Airway epithelial cell (primary cell): ENCODE results near the genes RBM24 and TPMT.

- RAMPAGE, long total RNA = no peak
Observed at GRCh38 chr6:16416660-16417079, 178.3 kb downstream of the GMPR start.

DNA sequence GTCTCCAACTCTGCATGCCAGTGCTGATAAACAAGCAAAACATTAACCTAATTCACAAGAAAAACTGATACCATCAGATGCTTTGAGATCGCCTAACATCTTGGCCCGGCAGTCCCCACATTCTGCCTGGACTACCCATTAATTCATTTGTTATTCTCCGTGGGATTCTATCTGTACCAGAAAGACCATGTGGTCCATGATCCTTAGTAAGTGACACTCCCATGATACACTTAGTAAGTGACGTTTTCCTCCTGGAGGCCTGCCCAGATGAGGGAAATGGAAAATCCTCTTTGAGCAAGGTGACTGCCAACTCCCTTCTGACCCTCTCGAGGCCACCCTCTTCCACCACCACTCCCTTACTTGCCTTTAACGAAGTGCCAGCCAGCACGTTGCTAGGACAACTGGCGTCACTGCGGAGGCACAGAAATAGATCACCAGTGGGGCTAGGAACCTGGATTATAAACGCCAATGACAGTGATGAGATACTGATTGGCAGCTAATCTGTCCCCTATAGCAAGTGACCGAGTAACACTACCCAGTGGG is 239.3 kb downstream of the GMPR start:
- RAMPAGE, long total RNA = no peak

DNA sequence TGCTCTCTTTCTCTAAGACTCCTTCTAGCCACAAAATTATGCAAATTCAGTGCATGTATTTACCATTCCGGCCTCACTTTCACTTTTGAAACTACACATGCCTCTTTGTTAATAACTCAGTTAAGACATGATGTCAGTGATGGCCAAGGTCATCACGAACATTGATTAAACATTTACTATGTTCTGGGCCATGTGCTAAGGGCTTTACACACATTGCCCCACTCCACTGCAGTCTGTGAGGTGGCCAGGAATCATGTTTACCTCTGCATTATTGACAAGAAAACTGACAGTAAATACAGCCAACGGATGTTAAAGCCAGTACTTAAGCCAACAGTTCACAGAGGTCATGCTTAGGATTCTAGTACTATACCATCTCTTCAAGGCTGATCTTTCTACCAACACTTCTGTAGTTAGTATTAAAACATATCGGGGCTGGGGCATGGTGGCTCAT is 174.9 kb downstream of the ATXN1 start:
- RAMPAGE, long total RNA = no peak

DNA sequence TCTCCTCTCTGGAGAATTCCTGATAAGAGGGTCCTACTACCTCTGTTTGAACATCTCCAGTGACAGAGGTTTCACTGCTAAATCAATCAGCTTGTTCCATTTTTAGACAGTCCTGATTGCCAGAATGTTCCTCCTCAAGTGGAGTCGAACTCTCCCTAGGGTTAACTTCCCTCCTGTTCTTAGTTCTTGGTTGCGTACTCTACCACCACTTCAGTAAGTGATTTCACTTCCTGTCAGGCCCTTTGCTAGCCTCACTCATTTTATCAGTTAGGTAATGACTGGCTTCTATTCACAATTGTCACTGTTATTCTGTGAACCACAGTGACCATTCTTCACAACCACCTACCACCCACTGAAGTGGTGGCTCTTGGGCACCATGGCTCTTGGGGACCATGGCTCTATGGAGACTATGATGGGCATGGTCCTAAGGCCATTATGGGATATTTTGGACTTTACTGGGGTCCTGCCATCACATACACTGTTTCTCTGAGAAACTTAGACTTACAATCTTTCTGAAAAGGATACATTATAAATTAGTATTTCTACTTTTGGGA is 66.5 kb downstream of the ATXN1 start:
- RAMPAGE, long total RNA = no peak

DNA sequence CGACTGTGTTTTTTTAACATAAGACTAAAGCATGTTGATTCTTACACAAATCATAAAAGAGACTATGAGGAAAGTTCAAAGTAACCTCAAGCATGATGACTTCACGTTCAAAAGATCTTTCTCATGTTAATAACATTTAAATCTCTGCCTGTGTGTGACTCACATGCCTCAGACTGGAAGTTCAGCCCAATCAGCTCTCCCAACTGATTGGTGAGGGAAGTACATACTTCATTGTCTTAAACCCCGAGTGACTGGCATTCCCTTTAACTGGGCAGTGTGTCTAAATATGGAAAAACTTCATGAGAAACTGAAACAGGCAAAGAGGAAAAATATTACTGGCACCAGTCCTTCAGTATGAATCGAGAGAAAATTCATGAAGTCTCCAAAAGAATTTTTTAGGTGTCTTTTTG is 37.3 kb downstream of the ATXN1 start:
- RAMPAGE, long total RNA = no peak

DNA sequence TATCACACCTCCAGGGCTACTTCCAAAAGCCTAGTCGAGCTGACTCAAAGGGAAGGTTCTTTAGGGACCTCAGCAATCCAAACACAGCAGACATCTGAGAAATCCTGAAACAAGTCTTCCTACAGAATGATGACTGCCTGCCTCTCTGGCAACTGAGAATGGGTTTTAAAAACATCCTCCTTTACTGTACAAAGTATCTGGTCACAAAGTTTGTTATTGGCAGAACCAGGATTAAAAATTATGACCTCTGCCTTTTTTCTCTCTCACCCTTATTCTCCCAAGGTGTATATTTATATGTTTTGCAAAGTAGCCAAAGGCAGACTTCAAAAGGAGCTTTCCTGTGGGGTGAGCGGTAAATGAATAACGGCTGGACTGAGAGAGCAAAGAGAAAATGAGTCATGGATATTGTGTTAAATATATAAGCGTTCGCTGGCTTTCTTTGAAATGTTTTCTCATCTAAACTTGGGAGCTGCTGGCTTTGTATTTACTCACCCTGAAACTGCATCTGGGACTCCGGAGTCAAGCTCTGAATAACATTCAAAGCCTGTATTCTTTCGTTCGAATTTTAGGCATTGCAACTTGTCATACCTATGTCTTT is 32.2 kb downstream of the ATXN1 start:
- RAMPAGE, long total RNA = no peak

DNA sequence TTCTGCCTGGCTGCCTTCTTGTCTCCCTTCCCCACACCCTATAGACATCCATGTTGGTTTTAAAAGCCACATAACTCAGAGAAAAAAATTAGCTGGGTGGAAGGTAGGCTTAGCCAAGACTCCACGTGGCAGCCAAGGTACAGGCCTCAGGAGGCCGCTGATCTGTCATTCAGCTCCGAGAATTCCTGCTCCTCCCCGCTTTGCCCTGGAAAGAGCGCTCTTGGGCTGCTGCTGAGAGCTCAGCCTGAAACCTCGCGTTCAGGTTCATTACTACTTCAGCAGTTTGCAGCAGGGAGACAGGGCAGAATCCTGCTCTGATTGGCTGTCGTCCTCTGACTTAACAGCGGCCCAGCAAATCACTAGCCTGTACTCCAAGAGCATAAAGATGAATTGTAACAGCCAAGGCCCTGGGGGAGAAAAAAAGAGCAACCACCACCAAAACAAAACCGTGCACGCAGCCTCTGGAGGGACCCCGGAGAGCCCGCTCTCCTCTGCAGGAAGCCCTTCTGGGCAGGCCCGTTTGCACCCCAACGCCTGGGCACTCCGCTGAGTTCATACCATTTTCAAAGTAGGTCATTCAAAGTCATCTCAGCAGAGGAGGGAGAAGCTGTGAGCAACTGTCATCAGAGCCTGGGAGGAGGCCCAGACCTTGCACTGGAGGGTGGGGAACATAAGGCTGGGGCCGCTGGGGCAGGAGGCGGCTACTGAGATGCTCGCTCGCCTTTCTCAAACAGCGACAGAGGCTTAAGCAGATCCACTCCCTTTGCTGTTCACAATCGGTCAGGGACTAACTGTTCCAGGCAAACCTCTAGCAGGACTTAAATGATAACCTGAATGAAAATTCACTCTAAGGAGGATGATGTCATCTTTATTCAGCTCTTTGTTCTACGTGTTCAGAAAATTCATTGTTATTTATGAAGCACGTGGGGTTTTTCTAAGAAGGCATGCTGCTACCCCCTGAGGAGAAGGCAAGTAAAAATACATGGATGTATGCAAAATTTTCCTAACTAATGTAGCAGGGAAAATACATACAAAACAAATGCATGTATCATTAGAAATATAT is 42.3 kb upstream of the ATXN1 start:
- RAMPAGE, long total RNA = no peak

DNA sequence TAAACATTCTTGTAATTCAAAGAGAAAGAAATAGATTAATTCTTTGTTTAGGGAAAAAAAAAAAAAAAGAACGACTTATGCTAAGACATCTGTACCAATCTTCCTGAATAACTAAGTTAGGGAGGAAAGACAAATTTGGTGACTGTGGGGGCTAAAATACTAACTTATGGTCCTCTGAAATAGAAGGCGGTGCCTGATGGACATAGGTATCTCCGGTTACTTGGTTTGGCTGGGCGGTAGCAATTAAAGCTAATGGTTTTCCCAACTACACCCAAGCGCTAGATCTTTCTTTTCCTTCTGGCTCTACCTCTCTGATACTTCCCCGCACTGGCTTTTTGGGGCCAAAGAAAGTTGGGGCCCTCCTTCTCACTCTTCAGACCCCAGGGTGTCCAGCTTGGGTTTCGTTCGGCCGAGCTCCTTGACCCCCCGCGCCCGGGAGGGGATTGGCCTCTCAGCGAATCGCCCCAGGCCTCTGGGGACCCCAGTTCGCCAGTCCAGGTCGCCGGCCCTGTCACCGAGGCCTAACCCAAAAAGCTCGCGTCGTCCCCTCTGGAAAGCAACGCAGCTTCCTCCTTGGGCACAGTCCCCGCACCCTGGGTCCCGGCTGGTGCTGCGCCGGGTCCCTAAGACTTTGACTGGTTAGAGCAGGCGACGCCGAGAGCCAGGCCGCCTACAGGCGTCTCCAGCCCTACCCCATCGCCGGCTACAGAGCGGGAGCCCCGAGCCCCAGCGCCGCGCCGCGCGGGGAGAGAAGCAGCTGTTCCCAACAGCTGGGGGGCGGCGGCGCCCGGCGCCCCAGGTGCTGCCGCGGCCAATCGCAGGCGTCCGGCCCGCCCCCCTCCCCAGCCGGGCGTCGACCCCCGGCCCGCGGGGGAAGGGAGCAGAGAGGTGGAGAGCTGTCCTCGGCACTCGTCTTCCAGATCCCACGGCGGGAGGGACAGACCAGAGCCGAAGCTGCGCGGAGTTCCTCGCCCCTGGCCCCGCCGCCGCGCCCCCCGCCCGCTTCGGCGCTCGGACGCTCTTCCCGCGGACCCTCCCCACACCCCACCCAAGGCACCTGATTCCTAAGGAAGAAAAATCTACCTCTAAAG is 709 bp upstream of the RBM24 start:
- RAMPAGE, long total RNA = no peak

DNA sequence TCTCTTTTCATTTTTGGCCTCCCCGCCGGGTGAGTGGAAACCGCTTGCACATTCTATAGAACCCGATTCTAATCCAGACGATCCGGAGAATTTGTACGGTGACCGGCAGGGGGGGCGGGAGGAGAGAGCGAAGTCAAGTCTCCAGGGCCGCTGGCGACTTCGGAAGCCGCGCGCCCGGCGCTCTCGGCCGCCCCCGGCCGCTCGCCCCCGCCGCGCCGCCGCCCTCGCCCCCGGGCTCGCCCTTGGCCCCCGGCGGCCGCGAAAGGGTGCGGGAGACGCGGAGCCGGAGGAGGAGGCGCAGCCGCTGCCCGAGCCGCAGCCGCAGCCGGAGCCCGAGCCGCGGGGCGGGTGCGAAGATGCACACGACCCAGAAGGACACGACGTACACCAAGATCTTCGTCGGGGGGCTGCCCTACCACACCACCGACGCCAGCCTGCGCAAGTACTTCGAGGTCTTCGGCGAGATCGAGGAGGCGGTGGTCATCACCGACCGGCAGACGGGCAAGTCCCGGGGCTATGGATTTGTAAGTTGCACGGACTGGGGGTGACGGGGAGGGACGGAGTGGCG is at the start of gene RBM24:
TSS of gene RBM24 (plus strand) at position 136 of the 568 bp plus-strand sequence.
- RAMPAGE, long total RNA = no peak

DNA sequence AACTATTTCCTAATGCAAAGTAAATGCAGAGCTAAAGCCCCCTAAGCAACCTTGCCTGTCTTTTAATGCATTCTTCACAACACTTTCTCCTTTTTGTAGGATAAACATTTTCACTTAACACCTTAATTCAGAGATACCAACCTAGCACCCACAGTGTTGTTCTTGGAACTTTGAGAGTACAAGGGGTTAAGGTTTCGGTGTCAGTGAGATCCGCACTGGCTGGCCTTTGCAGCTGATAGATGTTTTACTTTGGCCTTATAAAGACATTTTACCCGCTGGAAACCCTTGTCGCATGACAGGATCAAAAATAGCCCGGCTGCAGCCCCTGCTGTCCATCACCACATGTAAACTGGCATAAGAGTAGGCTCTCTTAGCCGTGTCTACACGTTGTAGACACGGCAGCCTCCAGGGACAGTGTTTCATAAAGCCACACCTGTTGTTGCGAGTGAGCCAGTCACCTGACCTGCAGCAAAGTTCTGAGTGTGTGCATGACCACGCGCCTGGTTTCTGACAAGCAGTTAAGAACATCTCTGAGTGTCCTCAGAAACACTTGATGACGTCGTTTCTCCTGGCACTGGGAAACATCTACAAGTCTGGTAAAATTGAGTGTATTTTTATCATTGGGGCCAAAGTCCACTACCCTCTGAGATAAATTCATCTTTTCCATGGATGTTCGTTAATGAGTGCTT is 8.5 kb downstream of the RBM24 start:
- RAMPAGE, long total RNA = no peak

GRCh38 chr6:17405788-17406339 is 12.5 kb downstream of the CAP2 start:
- RAMPAGE, long total RNA = no peak

DNA sequence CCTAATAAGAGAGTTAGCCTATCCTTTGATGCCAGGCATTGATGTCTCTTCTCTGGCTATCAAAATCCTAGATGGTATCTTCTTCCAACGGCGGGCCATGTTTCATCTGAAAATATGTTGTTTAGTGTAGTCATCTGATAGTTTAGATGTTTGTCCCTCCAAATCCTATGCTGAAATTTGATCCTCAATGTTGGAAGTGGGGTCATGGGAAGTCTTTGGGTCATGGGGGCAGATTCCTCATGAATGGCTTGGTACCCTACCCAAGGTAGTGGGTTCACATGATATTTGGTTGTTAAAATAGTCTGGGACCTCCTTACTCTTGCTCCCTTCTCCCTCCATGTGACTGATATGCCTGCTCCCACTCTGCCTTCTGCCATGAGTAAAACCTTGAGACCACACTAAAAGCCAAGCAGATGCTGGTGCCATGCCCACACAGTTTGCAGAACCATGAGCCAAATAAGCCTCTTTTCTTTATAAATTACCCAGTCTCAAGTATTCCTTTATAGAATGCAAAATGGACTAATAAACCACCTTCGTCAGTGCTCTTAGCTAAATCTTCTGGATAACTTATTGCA is 22.9 kb downstream of the NUP153 start:
- RAMPAGE, long total RNA = no peak

DNA sequence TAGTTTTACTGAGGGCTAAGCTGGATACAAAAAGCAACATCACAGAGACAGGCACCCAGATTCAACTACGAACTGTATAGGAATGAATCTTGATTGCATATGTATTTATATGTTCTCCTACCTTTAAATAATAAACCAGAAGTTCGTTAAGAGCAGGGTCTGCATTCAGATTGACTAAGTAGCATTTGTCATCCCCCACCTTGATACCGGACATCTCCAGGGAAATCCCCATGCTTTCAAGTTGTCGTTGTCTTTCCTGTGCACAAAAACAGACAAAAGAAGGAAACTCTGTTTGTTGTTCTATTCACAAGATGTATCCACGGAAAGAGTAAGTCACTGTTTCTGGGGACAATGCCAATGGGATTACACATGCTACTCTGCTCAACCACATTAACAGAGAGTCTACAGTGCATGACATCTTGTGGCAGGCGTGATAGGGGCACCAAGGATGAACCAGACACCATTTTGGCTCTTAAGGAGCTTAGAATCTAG is 124.3 kb upstream of the NUP153 start:
- RAMPAGE, long total RNA = no peak

DNA sequence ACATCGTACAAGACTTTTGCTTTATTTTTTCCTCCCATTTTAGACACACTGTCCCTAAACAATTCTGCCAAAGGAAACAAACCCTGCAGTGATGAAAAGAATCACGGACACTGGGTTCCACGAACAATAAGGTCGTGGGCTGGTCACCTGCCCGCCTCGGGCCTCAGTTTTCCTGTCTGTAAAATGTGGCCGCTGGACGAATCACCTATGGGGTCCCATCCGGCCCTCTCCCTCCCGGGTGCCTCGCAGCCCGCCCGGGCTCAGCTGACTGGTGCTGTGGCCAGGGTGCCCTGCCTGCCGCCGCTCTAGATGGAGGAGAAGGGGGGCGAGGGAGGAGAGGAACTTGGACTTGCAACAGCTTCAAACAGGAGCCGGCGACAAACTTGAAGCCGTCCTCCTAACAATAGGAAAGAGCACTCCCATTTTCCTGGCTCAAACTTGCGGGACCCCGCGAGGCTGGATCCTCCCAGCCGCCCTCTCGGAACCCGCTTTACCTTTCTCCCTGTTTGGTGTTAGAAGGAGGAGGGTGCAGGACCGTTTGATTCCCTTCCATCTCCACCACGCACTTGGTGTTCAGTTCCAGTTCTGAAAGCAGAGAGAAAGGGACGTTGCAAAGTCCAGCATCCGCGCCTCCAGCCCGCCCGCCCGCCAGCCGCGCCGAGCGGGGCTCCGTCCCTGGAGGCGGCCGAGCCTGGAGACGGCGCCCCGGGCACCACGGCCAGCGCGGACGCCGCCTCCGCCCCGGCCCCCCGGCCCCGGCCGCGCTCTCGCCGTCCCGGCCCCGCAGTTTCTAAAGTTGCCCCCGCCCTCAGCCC is 668 bp downstream of the KIF13A start:
- RAMPAGE, long total RNA = no peak

GRCh38 chr6:18154775-18155231 is at the start of gene TPMT:
TSS of gene TPMT (minus strand) at chr6:18155077.
- RAMPAGE, long total RNA = start-site peak on the minus strand at chr6:18155073-18155087, 1,149 and 493 reads in 2 replicates

GRCh38 chr6:18207099-18207816 is 52.0 kb downstream of the KDM1B start:
- RAMPAGE, long total RNA = no peak

- RAMPAGE, long total RNA = no peak
Observed at GRCh38 chr6:18213358-18214035, 50.8 kb downstream of the DEK start.

DNA sequence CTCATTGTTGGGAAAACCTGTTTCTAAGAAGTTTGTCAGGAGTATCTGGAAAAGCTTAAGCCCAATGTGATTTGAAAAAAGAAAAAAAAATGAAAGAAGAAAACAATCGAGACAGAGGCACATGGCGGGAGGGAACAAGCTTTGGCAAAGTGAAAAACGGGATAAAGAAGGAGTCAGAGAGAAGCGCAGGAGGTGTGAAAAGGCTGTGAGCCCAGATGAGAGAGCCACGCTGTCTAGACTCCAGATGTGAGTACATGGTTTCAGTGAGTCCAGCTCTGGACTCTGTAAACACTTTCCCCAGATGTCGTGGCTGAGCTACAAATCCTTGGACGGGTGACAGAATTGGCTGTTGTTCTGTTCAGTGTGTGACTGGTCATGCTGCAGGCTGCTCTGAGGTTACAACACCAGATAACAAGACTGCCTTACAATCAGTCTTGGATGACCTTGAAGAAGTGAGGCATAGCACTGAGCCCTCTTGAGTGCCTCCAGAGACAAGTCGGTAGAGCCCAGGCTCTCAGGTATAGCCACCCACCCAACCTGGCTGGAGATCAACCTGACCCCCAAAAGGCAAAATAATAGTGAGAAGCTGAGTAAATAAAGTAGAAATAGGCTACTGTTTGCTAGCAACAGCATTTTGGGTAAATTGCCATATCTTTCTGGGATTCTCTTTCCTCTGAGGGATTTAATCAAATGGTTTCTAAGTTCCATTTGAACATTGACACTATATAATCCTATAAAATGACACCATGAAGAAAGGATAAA is 656.4 kb upstream of the ID4 start:
- RAMPAGE, long total RNA = no peak

DNA sequence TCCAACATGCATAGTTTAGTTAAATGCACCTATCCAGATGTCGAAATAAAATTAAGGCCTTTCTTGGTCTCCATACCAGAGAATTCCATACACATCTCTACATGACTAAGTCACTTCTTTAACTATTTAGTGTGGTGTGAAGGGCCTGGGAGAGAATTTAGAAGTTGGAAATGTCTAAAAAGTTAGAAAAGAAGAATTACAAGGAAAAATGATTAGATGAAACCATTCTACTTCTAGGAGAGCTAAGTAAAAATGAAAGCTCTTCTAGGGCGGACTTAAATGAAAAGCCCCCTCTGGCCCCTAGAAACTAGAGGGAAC is 65.6 kb downstream of the ID4 start:
- RAMPAGE, long total RNA = no peak

- RAMPAGE, long total RNA = no peak
Observed at GRCh38 chr6:20200761-20201413, 11.4 kb downstream of the MBOAT1 start.